Mesenchymal stem cell of Wharton's jelly (primary cell): ENCODE results near the gene IL17C.

GRCh38 chr16:87956780-87957416 is 5.7 kb downstream of the BANP start:
- CAGE, long polyA plus RNA, result no peak

DNA sequence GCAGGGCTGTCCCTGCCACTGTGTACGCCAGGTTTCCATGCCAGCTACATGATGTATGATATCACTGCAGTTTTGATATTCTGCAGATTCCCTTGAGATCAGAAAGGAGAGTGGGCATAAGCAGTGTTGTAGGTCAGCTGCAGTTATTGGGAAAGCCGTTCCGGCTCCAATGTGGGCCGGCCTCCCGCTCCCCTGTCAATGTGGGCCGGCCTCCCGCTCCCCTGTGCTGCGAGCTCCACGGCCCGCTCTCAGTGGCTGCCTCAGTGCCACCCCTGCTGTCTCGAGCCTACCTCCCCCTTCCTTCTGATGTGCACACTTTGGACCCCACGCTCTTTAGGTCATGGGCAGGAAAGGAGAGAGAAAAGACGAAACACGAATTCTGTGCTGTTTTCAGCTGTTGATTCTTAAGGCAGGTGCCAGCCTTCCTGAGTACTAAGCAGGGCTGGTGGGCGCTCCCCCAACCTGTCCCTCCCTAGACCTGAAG is 31.6 kb downstream of the BANP start:
- CAGE, long polyA plus RNA, result no peak

- CAGE, long polyA plus RNA, result no peak
Observed at GRCh38 chr16:88019064-88020041, 68.1 kb downstream of the BANP start.

GRCh38 chr16:88026708-88027168 is 75.5 kb downstream of the BANP start:
- CAGE, long polyA plus RNA, result no peak

DNA sequence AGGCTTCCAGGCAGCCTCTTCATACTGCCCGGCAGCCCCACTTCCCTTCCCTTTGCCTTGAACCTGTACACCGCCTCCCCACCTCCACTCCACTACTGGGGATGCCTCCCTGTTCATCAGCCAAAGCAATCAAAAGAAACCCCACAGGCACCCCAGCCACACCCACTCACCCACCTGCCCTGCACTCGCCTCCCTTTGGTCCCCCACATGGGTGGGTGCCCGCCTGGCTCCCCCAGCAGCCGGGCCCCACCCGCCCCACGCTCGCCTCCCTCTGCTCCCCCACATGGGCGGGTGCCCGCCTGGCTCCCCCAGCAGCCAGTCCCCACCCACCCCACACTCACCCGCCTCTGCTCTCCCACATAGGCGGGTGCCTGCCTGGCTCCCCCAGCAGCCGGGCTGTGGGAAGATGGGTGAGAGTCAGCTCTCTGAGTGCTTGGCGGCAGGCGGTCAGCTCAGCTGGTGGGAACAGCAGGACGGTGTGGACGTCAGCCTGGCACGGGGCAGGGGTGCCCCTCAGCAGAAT is 135.5 kb downstream of the BANP start:
- CAGE, long polyA plus RNA, result no peak

- CAGE, long polyA plus RNA, result no peak
Observed at GRCh38 chr16:88340371-88340928, 42.3 kb upstream of the ZNF469 start.

GRCh38 chr16:88456791-88457311 is 3.8 kb downstream of the ZFPM1 start:
- CAGE, long polyA plus RNA, result no peak

DNA sequence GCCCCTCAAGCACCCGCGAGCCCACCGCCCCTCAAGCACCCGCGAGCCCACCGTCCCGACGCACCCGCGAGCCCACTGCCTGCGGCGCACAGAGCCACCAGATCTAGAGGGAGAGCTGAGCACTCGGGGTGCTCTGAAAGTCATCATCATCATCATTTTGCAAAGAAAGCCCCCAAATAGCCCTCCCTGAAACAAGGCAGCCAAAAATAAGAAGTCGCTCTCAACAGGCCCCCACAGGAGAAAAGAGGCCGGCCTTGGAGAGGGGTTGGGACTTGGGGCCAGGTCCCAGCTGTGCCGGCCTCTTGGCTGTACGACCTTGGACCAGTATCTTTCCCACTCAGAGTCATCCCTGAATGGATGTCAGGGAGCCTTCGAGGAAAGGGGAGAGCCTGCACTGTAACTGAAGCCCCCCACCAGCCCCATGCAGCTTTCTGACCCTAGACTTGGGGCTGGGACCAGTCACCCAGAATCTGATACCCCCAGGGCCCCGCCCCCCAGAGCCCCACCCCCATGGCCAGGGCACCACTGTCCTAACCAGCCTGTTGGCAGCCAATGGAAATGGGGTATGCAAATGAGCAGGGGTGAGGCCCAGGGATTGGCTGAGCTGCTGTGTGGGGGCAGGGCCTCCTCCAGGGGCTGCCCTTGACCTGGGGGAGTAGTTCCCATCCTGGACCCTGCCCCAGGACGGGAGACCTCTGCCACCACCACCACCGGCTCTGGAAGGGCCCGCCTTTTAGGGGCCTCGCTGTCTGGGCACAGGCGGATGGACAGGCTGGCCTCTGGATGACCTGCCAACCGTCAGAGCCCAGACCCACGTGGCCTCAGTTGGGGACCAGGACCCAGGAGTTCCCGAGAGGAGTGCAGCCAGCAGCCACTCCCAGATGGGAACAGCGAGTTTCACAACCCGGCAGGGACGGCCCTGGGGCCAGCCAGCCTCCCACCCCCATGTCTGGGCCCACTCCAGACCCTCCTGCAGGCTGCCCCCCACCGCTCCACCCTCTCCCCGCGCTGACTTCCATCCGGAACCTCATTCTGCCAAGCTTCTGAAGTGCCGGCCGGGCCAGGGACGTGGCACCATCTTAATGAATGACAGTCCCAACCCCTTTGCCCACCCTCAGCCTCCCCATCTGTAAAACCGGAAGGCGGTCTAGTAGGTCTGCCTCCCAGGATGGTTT is 15.5 kb downstream of the ZFPM1 start:
- CAGE, long polyA plus RNA, result no peak

DNA sequence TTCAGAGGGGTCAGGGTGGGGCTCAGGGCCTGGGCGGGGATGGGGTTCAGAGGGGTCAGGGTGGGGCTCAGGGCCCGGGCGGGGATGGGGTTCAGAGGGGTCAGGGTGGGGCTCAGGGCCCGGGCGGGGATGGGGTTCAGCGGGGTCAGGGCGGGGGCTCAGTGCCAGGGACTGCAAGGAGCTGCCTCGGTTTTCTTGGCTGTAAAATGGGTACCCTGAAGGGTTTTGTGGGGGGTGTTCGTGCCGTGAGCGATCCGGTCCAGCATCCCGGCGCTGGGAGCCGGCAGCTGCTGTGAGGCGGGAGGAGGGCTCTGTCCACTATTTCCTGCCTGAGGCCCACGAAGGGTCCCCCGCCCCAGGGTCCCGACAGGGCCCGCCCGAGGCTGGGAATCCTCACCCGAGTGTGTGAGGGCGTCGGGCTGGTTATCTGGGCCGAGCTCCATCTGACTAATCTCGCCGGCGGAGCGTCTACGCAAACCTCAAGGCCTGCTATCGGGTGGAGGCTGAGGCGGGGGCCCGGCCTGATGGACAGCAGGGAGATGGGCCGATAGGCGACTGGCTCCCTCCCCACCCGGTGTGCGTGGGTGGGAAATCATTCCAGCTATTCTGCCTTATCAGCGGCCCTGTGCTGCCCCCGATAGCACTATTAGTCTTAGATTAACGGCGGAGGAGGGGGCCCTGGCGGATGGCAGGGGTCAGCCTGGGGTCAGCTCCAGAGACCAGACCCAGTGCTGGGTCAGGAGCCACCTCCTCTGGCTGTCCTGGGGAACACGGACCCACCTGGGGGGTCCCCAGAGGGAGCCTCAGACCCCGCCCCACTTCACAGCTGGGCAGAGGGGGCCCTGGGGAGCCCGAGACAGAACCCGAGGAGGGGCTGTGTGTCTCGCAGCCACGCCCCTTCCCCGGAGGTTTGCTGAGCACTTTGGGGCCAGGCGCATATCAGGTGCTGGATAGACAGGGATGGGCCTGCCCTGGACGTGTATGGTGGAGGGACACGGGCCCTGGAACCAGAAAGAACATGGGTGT is 44.6 kb downstream of the ZFPM1 start:
- CAGE, long polyA plus RNA, result no peak

DNA sequence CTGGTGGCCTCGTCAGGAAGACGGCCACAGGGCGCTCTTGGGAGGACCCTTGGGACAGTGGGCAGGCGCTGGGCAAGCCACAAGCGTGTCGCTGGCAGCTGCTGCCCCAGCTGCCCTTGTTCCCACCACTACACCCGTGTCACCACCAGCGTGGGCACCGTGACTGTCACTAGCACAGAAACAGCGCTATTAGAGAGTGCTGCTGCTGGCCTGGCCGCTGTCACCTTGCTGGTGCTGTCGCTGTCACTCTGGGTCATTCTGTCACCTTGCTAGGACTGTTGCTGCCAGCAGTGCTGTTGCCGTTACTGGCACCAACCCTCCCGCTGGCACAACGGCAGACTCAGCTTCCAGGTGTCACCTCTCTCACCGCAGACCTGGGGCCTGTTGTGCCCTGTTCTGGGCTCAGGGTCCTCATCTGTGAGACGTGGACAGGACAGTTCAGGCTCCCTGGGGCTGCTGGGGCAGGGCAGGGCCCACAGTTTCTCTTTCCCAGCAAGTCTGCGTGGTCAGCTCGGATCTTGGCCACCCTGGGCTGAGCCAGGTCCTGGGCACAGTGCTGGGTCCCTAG is 47.3 kb downstream of the ZFPM1 start:
- CAGE, long polyA plus RNA, result no peak

GRCh38 chr16:88599020-88599651 is 28.9 kb downstream of the ZC3H18 start:
- CAGE, long polyA plus RNA, result no peak

- CAGE, long polyA plus RNA, result no peak
Observed at GRCh38 chr16:88638030-88638626, at the start of gene IL17C. Gene IL17C (plus strand): TSS chr16:88638572.

- CAGE, long polyA plus RNA, result no peak
Observed at GRCh38 chr16:88649774-88649942, 1.2 kb downstream of the CYBA start.

DNA sequence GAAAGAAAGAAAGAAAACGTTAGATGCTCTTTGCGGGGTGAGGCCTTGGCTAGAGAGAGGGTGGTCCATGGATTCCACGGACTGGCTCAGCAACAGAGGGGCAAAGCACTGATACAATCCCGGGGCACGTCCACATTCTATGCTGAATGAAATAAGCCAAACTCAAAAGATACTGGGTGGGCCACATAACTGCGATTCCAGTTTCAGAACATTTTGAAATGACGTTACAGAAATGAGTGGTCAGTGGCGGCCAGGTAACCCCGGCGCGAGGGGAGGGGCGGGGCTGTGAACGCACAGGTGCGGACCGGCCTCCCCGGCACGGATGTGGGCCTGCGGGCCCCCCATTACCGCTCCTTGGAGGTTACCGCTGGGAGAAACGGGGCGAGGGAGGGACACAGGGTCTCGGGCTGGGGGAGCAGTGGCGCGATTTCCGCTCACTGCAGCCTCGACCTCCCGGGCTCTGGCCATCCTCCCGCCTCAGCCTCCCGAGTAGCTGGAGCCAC is 660 bp downstream of the MVD start:
- CAGE, long polyA plus RNA, result no peak

DNA sequence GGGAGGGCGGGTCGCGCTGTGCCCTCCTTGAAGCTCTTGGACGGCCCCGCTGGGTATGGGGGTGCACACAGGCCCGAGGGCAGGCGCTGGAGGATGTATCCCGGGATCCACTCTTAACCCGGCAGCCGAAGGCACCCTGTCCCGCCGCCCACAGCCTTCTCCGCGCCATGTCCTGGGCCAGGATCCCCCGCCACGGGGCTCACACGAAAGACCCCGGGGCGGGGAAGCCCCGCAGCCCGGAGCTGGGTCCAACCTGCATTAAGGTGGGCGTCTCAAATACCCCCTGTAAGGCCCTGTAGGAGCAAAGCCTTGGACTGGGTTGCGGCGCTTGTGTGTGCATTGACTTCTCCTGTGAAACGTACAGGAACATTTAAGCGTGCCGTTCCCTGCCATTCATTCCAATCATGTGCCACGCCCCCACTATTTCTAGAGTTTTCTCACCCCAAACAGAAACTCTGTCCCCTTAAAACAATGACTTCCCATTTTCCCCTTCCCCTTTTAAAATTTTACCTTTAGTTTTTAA is 934 bp upstream of the MVD start:
- CAGE, long polyA plus RNA, result no peak

DNA sequence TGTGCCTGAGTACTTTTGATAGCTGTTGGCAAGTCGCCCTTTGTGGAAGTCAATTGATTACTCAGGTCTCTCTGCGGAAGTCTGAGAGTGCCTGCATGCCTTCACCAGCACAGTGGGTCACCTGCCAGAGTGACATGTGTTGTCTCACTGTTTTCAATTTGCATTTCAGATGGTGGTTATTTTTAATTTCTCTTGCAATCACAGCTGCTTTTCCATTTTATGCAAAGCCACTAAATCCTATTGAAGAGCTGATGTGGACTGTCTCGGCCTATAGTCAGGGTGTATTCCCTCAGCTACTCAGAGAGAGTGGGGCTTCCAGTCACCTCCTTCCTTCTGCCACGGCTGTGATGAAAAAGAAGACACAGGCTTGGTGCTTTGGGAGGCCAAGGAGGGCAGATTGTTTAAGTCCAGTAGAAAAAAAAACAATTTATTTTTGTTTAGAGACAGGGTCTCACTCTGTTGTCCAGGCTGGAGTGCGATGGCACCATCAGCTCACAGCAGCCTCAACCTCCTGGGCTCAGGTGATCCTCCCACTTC is 2.5 kb upstream of the MVD start:
- CAGE, long polyA plus RNA, result no peak

GRCh38 chr16:88687775-88688731 is 1.7 kb upstream of the SNAI3 start:
- CAGE, long polyA plus RNA, result no peak

DNA sequence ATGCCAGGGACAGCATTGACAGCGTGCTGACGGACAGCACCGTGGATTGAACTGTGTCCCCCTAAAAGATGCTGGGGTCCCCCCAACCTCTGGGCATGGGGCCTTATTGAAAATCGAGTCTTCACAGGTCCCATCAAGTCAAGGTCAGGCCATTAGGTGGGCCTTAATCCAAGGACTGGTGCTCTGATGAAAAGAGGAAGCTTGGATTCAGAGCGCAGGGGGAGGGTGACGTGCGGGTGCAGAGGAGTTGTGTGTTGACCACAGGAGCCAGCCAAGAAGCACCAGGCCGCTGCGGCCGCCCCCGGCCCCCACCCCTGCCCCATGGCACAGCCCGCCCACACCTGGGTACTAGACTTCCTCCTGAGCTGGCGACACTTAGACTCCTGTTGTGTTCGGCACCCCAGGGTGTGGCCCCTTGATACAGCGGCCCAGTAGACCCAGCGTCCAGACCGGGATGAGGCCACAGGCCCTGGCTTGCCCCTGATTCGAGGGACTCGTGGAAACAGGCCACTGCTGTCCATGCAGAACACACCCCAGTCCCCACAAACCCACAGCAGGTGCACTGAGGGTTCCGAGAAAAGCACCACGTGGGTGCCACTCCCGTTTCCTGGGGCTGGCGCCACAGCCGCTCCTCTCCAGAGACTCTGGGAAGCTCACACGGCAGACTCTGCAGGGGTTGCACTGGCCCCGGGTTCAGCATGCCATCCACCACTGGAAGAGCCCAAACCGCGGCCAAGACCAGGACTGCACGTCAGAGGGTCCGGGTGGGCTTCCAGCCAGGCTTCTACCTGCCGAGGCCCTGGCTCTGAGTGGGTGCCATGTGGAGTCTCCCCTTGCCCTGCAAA is 5.7 kb upstream of the SNAI3 start:
- CAGE, long polyA plus RNA, result no peak

DNA sequence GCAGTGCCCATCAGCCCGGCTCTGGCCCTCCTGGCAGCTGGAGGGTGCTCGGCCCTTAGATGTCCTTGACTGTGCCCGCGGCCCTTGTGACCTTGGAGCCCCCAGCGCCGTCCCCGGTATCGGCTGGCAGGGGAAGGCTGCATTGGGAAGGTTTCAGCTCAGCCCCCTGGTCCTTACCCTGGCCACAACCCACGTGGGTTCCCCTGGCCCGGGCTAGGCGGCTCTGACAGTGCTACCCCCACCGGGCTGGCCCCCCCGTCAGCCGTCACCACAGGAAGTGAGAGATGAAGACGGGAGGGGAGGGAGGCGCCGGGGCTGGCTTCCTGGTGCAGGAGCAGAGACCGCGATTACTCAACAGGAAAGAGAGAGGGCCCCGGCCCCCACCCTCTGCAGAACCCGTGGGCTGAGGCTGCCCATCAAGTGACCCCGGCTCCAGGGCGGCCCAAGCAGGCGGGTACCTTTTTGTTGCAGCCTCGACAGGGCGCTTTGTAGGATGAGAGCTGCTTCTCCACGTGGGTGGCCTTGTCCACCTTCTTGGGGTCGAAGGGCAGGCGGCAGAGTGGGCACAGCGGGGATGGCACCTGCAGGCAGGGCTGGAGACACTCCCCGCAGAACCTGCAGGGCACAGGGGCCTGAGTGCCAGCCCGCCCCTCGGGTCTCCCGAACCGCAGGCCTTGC is 5.3 kb downstream of the RNF166 start:
- CAGE, long polyA plus RNA, result no peak

DNA sequence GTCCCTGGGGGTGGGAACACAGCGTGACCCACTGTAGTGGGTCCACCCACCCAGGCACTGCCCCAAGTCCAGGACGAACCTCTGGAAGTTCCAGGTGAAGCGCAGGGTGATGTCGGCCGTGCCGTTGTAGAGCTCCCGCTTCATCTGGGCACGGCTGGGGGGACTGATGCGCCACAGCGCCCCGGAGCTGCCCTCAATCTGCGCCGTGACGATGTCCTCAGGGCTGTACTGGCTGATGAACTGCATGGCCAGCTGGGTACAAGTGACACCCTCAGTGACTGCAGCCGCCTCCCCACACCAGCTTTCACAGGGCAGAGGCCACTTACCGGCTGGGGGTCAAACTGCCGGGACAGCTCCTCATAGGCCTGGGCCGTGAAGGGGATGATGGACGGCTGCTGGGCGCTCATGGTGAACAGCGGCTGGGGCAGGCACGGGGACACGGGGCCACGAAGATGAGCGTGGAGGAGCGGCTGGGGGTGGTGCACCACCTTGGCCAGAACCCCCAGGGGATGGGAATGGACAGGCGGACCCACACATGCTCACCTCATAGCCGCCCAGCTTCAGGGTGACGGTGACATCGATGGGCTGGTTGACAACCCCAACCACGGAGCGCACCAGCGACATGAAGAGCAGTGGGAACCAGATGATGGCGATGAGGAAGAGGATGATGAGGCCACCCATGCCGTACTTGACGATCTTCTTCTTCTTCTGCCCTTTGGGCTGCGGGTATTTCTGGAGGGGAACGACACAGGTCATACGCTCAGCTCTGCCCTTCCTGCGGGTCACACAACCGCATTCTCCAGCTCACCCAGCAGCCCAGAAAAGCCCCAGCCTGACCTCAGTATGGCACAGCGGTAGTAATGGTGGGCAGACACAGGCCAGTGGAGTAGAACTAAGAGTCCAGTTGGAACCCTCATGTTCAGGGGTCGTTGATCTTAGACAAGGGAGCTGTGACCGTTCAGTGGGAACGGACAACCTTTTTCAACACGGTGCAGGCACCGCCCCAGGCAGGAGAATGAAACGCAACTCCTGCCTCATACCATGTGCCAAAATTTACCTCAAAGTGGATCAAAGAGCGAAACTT is 10.5 kb downstream of the CTU2 start:
- CAGE, long polyA plus RNA, result no peak